Placental pericyte (primary cell): Measurements from ENCODE around the genes TRPV4 and SH2B3.

DNA sequence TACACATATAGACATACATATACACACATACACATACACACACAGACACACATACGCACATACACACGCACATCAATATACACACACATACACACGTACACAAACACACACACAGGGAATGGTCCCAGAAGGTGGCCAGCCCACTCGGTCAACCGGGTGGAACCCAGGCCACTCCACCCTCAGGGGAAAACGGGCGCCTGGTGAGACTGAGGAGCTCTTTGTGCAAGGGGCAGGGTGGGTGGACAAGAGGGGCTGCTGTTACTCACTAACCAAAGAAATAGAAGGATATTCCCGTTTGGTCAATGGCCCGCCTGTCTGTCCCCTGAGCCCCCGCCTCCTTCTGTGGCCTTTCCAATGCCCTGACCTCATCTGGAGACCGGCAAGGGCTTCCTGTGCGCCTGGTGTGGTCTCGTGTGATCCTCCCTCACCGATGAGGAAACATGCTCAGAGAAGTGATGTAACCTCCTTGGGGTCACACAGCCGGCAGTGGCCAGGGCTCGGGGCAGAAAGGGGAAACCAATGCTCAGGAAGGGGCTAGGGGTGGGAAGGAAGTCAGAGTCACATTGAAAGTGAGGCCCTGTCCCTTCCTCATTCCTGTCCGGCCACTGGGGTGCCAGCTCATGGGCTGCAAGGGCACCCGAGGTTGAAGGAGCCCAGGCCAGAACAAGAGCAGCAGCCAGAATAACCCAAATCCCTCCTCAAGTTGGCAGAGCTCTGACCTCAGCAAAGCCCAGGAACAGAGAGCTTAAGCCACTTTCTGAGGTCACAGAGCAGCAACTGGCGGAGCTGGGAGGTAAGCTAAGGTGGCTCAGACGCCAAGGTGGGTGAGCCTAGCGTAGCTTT lies 5.1 kb downstream of the TRPV4 start:
- CAGE, long polyA plus RNA: no peak

- CAGE, long polyA plus RNA: no peak
These were observed at the start of gene TRPV4 for GRCh38 chr12:109833045-109833808. Gene TRPV4, minus strand, starts transcription at chr12:109833398.

DNA sequence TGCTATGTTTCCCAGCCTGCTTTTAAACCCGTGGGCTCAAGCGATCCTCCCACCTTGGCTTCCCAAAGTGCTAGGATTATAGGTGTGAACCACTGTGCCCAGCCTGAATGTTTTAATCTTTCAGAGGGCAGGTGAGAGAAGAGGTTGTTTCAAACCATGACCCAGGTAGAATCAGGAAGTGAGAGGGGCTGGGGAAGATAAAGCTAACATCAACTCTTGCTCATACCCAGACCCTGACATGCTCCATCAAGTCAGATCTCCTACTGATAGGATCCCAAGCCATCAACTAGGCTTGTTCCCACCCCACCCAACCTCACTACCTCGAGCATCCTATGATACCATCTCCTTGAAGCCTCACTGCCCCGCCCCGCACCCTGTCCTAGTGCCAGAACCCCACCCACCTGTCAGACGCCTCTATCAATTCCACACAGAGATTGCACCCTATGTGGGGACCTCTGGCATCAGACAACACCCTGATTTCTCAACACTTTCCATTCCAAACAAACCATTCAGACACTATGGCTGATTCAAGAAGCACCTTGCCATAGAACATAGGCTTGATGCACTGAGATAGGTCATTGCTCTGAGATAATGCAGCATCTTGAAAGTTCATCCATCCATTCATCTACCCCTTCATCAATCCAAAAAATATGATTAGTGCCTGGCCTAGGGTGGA lies 3.0 kb upstream of the GLTP start:
- CAGE, long polyA plus RNA: no peak

- CAGE, long polyA plus RNA: no peak
These were observed 773 bp downstream of the TCHP start for GRCh38 chr12:109900739-109901354.

DNA sequence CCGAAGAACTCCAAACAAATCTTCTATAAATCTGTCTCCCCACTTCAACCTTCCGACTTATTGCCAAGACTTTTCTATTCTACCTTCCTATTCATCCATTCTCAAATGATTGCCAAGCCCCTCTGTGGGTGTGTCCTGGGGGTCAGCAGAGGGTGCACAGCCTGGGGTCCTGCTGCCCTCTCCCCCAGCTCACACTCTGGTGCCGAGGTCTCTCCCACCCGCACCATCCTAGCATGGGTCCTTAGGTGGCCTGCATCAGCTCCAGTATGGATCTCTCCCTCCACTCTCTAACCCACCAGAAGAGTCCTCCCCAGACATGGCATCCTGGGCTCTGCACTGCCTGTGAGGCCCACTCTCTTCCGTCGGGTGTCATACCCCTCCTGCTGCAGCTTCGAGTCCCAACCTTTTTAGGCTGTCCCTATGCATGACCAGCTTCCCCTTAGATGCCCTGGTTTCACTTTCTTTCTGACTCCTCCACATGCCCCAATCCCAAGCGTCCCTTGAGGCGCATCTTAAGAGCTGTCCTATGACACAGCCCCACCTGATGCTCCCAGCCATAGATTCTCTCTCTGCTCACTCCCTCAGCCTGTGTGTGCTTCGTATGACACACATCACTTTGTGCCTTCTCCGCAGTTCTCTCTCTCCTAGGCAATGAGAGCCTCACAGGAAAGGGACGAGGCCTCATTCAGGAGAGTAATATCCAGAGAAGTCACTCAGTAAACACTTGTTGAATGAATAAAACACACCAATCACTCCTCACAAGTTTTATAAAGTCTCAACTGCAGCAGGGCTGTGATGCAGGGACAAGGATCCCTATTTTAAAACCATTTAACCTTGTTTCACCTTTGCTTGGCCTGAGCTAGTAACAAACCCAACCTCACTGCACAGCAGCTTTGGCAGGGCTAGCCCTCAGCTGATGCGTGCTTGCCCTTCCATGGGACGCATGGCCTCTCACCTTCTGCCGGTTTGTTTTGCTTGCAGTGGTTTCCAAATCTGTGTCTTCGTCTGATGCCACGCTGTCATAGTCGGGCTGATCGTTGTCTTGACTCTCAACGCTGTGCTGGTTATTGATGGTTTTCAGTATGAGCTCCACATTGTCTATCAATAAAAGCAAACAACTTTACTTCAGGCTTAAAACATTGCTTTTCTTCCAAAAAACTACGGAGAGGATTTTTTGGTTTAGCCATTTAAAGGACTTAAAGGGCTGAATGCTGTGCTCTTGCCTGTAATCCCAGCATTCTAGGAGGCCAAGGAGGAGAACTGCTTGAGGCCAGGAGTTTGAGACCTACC lies 43.6 kb downstream of the GIT2 start:
- CAGE, long polyA plus RNA: no peak

DNA sequence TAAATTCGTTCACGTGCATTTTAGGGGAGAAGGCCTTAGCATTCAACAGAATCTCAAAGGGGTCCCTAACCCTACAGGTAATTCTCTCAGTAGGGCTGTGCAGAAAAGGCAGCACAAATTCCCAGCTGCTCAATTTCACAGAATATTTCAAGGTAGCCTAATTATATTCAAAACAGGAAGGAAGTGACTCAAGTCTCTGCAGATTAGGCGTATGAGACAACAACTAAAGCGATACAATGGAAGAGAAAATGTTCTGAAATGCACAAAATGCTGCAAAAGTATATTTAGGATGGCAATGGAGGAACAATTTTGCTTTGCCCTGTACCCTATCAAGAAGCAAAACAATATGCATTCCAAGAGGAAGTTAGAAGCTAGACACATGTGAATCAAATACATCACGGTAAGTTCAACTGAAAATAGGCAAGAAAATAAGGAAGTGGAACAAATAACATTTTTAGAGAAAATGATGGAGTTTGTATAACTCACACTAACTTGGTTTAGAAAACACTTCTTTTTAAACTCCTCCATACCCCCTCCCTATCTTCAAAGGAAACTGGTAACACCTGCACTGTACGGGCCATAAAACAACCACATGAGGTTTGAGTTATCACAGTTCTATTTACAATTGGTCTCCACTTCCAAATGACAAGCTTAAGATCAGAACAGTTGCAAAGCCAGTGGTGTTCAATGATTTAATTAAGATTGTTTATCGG lies 1.6 kb downstream of the GIT2 start:
- CAGE, long polyA plus RNA: no peak

- CAGE, long polyA plus RNA: no peak
These were observed 25.0 kb upstream of the C12orf76 start for GRCh38 chr12:110072957-110074100.

- CAGE, long polyA plus RNA: no peak
These were observed 33.0 kb upstream of the IFT81 start for GRCh38 chr12:110090823-110091866.

DNA sequence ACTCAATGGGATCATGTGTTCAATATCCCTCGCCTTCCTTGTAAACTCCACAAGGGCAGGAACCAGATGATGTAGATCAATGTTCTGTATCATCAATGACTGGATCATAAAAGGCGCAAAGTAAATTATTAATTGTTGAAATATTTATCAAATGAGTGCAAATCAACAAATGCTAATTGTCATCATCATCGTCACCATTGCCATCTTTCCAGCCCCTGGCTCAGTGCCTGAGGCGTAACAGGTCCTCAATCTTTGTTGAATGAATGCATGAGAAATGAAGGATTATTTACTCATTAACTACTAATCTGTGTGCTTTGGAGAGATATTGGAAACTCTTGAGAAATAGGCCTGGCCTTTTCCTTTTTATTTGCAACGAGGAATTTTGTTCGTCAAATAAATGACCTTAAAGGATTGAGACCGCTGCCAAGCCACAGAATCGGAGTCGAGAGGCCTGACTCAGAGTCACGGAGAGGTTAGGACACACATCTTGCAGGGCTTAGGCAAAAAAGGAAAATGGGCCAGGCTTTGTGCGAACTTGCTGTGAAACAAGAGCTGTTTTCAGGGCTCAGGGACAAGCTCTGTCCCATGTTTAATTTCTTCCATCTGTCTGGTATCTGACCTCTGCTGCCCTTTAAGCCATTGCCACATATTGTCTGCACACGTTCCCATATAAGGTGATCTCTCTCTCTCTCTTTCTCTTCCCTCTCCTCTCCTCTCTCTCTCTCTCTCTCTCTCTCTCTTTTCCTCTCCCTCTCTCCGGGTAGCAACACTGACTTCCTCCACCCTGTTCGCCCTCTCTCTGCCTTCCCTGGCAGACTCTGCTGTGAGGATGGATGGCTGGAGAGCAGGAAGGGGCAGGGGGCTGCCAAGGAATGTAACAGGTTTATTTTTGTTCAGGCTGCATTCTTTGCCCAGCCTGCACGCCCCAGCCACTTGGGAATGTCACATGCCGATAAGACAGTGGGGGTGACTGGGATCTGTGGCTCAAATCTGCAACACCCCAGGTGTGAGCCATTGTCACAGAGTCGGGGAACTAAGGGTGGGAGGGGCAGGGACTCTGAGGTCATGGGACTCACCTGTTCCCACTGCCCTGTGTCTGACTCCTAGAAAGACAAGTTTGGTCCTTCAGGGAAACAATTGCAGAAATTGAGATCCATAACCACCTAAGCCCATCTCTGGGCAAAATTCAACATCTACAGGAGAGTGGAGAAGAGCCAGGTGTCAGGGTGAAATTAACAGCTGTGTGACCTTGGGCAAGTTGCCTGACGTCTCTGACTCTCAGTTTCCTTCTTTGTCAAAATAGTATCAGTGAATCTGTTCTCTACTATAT lies 14.9 kb upstream of the IFT81 start:
- CAGE, long polyA plus RNA: no peak

DNA sequence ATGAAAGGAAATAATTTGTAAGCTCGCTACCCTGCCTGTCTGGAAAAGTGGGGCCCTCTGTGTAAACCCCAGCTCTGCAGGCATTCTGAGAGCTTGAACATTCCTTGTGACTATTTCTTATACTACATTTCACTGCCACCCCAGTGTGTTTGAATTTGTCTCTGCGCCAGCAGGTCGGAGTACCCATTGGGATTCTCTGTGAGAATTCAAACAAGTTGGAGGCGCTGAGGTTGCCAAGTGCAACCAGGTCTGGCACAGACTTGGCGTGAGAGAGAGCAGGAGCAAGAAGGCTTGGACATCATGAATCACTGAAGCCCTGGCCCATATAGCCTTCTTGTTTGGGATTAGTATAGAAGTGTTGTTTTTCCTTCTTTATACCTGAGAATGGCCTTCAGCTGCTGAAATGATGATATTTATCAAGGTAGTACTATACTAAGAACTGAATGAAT lies 33.0 kb upstream of the ATP2A2 start:
- CAGE, long polyA plus RNA: no peak

- CAGE, long polyA plus RNA: no peak
These were observed 31.2 kb upstream of the ATP2A2 start for GRCh38 chr12:110249799-110250325.

DNA sequence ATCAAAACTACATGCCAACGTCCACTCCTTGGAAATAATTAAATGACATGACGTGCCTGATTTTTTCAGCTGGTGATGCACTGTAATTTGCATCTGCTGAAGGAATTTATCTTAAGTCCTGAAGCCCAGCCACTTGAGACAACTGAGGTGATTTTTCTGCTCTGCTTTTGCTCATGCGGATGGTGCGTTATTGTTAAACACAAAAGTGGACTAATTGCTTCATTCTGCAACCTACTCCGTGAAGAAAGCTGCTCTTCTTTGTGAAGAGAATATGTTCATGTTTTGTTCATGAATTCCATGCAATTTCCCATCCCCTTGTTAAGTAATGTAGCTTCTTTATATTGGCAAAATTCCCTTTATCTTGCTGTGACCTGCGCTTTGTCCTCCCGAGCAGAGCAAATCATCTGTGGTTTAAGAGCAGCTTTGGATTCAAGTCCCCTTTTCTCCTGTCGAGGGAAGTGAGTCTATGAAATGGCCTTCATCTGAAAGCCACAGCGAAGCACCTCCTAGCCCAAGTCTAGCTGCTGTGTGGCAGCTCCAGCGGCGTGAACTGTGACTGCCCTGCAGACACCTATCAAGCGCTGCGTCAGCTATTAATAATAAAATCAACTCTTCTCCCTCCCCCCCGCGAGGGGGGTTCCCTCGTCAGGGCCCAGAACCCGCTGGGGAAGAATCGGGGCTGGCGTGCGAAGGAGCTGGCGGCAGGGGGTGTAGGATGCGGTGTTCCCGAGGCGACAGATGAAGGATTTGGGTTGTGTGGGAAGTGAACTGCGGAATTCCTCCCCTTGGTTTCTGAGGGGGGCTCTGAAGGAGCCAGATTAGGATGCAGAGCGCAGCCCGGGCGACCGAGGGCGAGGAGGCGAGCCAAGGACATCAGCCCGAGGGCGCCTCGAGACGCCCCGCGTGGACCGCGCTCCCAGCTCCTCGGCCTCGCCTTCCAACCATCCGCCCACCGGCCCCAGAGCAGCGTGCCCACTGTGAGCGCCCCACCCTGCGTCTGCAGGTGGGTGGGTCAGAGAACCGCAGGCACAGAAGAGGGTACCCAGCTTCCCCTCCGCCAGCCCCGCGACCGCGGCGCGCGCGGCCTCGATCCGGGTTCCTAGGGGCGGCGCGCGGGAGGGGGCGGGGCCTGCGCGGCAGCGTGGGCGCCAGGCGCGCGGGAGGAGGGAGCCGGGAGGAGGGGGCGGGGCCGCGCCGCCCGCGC lies 683 bp upstream of the ATP2A2 start:
- CAGE, long polyA plus RNA: no peak

DNA sequence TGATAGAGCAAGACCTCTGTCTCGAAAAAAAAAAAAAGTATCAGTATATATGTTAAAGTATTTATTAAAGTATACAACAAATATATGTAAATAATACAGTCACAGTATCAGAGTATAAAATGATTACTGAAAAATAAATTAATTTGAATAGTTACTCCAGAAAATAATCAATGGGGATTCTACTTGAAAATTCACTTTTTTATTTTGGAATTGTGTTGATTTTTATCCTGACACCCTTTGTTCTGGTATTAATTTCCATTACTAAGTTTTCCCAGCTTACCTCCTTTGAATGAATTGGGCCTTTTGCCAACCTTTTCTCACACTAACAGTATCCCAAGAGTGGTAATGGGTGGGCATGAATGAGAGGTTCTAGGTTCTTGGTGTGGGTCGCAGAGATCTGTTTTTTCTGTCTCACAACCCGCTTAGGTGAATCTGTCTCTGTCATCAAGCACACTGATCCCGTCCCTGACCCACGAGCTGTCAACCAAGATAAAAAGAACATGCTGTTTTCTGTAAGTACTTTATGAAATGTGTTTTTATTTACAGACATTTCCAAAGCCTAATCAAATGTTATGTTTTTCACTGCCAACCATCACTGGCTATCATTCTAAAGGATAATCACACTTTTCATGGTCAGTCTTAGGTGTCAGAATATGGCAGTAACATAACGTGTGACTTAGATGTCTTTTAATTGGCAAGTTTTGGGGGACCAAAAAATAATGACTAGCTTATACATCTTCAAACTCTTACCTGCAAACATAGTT lies 45.1 kb downstream of the ATP2A2 start:
- CAGE, long polyA plus RNA: no peak

- CAGE, long polyA plus RNA: no peak
These were observed 37.3 kb downstream of the PPTC7 start for GRCh38 chr12:110545651-110546358.

DNA sequence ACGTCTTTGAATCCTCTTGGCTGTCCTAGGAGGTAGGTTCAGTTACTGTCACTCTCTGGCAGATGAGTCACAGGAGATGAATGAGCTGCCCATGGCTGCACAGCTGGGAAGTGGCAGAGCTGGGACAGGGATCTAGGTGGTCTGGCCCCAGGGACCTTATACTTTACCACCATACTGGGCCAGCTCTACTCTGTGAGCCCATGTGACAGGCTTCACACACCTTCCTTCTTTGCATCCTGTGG lies 24.0 kb downstream of the TCTN1 start:
- CAGE, long polyA plus RNA: no peak

GRCh38 chr12:110648592-110649087 lies 34.7 kb downstream of the TCTN1 start:
- CAGE, long polyA plus RNA: no peak

DNA sequence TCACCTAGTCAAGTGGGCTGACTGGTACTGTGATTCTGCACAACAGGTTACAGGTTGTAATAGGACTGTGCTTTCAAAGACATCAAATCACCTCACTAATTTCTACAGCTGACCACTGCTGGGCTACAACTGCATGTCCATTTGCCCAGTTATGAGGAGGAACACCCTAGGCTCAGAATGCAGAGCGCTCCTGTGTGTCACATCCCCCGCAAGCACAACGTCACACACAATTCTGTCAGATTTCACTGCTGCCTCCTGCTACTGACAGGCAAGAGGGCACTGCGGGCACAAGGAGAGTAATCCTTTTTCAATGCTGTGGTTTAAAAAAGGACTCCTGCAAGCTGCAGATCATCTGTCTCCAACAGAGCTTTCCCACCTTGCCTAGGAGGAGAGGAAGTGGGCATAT lies 4.2 kb downstream of the PPP1CC start:
- CAGE, long polyA plus RNA: no peak

DNA sequence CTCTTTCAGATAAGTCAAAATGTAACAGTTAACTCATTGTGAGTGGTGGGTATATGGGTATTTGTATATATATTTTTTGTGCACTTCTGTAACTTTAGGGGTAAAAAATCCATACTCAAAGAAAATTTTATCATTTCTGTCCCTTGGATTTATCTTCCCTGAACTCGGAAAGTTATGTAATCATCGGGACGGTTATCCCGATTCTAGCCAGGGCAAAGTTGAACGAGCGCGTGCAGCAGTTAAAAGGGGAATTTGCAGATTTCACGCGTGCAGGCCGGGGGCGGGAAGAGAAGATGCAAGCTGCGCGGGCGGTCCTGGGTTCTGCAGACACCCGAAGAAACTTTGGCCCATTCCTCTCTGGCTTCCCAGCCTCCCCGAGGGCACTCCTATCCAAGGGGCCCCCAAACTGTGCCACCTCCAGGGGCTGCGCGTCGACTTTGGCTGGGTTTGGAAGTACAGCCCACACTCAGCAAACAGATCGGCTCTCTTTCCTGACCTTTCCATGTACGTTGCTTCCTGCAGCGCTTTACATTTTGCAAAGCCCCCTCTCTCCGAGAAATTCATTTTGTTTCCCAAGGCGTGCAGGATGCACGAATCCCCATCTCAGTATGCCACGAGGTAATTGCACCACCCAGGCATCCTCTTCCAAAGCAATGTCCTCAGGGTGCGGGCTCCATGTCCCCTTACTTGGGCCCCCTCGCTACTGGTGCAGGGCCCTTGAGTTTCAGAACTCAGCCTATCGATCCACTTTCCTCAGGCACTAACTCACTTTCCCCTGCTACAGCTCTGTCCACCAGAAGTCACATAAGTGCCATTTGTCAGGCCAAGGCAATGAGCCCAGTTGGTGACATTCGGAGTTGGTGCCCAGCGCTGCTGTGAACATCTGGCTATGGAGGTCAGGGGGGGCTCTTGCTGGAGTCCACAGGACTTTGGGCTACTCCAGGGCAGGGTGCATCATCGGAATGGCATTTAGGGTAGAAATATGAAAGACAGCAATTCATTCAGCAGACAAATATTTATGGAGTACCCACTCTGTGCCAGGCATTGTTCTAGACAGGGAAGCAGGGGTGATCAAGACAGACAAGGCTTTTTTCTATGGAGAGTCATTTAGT lies 1.1 kb upstream of the PPP1CC start:
- CAGE, long polyA plus RNA: no peak

DNA sequence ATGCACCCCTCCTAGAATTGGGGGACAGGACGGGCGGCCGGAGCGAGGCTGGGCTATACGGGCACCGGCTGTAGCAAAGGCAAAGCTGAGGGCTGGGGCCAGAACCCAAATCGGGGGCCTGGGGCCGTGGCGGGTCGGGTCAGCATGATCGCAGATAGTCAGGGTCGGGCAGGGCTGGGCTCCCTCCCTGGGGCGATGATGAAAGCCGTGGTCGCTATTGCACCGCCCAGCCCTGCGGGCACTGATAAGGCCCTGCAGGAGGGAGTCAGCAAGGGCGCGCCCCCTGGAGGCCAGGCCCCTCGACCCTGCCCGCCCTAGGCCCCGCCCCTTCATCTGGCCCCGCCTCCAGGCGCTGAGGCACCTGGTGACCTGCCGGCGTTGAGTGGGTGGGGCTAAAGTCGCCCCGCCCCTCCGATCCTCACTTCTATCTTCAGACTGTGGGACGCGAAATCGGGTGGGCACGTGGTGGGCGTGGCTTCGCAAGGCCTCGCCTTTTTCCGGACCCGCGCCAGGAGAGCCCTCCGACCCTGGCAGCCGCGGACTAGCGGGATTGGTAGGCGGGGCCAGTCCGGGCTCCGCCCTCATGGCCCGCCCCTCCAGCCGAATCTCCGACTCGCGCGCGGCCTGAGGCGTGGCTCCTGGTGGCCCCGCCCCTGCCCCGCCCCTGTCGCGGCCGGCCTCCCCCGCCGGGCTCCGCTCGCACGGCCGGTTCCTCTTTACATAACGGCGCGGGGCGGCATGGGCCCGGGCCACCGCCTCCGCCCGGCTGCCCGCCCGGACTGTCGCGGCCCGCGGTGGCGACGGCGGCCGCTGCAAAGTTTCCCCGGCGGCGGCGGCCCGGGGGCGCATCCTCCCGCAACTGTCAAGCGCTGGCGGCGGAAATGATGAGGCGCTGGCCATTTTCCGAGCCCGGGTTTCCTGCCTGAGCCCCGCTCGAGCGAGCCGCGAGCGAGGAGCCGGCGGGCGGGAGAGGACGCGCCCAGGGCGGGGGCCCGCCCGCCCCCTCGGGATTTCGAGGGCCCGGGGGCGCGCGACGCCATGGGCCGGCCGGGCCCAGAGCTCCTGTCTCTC lies at the start of gene SH2B3:
Gene SH2B3, plus strand, starts transcription at position 719 of the 1,071 bp plus-strand sequence.
- CAGE, long polyA plus RNA: no peak

GRCh38 chr12:111406764-111407747 lies 1.3 kb downstream of the SH2B3 start:
- CAGE, long polyA plus RNA: no peak